ENCODE data around the genes MTPN, AKR1D1 and ZC3HAV1.

DNA sequence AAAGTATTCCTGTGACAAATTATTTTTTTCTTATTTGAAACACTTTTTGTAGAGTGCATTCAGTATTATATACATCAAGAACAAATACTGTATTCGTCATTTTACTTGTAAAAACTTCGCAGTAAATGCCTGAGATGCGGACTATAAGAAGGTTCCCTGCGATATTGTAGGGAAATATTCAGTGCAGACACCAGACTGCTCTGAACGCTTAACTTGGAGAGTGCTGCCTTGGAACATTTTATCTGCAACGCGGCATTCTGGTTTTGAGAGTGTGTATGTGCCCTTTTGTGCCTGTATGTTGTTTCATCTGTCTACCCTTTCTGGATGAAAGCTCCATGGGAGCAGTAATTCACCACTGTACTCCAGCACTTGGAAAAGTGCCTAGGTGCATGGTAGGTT lies 46.8 kb downstream of the MTPN start:
- RRBS = no CpG with 5 or more reads among the region's 7 CpGs

GRCh38 chr7:135976471-135977699 lies at the start of gene MTPN:
MTPN (minus strand) TSS chr7:135977359.
- RRBS = 1% methylated on average over 13 of the region's 60 CpGs

GRCh38 chr7:136420092-136420293 lies 442.8 kb upstream of the MTPN start:
- RRBS = no CpG with 5 or more reads among the region's 7 CpGs

DNA sequence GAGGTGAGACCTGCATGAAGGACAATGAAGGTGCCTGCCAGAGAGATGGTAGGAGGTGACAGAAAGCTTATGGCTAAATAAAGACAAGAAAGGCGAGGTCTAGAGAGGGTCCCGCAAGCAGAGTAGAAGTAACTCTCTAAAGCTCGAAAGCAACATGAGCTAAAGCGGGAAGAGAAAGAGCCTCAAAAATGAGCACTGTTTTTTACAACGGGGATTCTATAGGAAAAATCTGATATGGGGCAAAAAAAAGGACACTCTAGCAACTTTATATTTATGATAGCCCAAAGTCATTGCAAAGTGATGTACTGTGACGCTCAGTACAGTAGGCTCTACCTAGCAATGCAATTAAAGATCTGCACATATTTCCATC lies 91.9 kb upstream of the PTN start:
- RRBS = no CpG with 5 or more reads among the region's 6 CpGs

- RRBS = 4% methylated on average over 1 of the region's 6 CpGs
Observed at GRCh38 chr7:137454770-137455172, 111.2 kb upstream of the PTN start.

DNA sequence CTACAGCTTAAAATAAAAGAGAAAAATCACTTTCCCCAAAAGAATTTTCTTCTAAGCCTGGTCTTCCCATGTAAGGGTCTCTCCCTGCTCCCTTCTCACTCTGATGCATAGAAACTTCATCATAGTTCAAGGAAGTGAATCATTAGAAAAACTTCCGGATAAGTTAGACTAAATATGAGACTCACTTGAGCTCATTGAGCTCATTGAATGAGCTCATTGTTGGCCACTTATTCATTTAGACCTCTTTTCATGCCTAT lies 236.3 kb upstream of the PTN start:
- RRBS = no CpG with 5 or more reads among the region's 1 CpG

DNA sequence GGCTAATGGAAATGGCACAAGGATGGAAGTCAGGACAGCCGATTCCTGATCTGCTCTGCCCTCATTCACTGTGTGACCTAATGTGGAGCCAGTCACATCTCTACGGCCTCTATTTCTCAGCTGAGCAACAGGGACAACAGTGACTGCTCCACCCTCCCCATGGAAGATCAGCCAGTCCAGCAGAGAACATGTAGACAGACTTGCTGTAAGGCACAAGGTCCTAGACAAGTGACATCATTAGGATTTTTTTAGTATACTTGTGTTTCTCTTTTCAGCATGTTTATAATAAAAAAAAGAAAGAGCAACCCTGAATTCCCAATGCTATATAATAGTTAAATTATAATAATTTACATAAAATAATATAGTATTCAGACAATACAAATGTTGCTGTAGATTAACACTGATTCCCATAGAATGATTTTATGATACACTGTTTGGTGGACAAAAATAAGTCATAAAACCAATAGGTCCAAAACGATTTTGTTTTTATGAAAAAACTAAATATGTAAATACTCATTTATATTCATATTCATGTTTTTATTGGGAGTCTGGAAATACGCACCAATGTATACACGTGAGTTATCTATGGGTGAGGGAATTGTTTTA lies 25.0 kb upstream of the DGKI start:
- RRBS = no CpG with 5 or more reads among the region's 5 CpGs

- RRBS = 91% methylated on average over 1 of the region's 2 CpGs
Observed at GRCh38 chr7:137937107-137937510, 64.8 kb downstream of the CREB3L2 start.

GRCh38 chr7:137955477-137955977 lies 46.4 kb downstream of the CREB3L2 start:
- RRBS = no CpG with 5 or more reads among the region's 5 CpGs

GRCh38 chr7:137998775-137999203 lies 3.1 kb downstream of the CREB3L2 start:
- RRBS = no CpG with 5 or more reads among the region's 3 CpGs

GRCh38 chr7:138075803-138076563 lies at the start of gene AKR1D1:
AKR1D1 (plus strand) TSS chr7:138076459.
- RRBS = no CpG with 5 or more reads among the region's 3 CpGs

- RRBS = no CpG with 5 or more reads among the region's 6 CpGs
Observed at GRCh38 chr7:138243436-138244042, 167.3 kb downstream of the AKR1D1 start.

- RRBS = no CpG with 5 or more reads among the region's 3 CpGs
Observed at GRCh38 chr7:138313900-138314386, 146.1 kb upstream of the TRIM24 start.

DNA sequence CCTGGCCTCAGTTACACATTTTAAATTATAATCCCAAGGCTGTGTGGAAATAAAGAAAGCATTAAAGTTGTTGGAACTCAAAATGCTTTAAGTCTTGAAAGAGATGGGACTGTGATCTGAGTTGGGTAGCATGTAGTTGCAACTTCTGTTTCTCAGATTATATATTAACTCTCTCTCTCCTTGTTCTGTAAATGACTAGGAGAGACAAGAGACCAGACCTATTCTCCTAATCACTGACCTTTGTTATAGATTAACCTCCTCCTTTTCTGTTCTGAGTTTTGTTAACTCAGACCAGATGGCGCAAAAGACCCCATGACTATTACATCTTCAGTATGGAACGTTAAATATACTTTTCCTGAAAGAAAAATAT lies 143.7 kb upstream of the TRIM24 start:
- RRBS = no CpG with 5 or more reads among the region's 2 CpGs

DNA sequence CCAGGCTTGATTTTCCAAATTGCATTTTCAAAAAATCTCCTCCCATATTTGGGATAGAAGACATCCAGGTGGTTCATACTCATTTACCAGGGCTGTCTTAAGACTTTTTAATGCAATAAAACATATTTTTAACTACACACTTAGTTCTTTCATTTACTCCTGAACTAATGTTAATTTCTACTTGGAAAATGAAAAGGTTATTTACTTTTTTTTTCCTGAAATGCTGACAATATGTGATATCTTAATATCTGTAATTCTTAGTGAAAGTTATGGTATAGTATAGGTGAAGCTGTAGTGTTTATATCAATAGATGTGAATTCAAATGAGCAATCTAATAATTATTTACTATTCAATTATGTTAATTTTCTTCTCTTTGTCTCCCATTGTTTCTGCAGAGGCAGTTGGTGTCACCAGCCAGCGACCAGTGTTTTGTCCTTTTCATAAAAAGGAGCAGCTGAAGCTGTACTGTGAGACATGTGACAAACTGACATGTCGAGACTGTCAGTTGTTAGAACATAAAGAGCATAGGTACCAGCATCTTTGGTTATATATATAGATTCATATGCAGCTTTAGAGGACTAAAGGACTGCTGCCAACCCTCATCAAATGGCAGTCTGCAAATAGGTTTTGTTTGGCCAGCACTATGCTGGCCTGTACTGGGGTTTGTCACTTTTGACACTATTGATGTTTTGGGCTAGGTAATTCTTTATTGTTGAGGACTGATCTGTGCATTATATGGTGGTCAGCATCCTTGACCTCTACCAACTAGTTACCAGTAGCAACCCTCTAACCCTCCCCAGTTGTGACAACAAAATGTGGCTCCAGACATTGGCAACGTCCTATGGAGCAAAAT lies 59.0 kb downstream of the TRIM24 start:
- RRBS = no CpG with 5 or more reads among the region's 3 CpGs

DNA sequence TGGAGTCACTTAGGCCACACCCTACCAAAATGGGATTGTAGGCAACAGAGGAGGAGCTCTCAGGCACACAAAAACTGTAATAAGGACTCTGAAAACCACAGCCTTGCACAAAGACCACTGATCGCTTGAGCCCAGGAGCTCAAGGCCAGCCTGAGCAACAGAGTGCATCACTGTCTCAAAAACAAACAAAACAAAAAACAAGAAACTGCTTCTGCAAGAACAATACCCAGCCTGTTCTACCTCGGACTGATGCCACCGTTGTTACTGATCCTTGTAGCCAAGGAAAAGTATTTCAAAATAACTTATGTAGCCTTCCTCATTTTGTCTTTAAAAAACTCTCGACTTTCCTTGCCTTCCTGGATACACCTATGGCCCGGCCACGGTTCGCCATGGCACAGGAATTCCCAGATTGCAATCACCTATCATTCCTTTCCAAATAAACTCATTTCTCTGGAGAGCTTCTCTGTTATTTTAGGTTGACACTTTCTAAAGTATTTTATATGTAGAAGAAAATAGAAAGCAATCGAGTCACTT lies 35.3 kb downstream of the SVOPL start:
- RRBS = no CpG with 5 or more reads among the region's 8 CpGs

- RRBS = no CpG with 5 or more reads among the region's 25 CpGs
Observed at GRCh38 chr7:138917069-138917815, 63.9 kb downstream of the KIAA1549 start.

DNA sequence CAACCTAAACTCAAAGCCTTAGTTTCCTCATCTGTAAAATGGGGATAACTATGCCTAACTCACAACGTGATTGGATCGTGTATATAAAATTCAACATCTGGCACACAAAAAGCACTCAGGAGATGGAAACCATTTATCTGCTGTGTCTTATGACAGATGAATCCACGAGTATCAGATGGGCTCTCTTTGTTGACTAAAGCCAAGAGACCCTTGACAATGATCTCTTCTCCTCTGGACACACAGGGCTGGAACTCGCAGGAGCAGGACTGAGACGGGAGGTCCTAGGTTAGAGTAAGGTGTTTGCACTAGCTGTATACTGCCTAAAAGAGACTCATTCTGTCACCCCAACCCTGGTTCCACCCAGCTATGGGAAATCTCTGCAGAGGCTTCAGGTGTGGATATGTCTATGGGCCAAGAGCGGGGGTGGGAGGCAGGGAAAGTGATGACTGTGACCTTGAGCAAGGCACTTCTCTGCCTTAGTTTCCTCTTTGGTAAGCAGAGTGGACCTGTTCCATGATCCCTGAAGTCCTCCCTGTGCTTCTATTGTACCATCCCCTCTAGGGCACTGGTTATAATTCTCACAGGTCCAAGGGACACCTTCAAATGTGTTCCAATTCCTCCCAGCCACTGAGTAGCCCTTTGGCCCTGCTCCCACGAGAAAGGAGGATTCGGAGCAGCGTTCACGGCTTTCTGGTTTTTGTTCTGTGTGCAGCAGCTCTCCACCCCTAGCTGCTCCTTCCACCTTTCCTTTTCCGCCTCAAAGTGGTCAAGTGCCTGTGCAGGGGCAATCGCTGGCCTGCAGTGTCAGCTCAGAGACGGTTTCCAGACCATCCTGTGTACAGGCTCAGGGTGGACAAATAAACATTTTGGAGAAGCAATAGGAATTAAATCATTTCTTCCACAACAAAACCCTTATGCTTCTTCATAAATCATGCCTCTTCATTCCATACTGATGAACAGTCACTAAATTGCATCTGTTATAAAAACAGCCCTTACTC lies 1.5 kb downstream of the KIAA1549 start:
- RRBS = no CpG with 5 or more reads among the region's 13 CpGs

DNA sequence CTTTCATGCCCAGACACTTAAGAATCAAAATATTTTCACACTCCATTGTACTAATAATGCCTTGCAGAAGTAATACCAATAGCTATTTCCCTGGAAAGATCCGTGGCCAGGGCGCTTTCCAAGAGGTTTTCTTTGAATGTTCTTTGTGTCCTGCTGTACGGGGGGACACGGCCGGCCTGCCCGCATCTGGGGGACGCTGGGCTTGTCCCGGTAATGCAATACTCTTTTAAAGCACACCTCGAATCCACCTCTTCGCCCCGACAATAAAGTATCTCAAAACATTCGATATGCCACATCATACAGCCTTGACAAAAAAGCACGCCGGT lies 790 bp downstream of the KIAA1549 start:
- RRBS = 5% methylated on average over 4 of the region's 14 CpGs

DNA sequence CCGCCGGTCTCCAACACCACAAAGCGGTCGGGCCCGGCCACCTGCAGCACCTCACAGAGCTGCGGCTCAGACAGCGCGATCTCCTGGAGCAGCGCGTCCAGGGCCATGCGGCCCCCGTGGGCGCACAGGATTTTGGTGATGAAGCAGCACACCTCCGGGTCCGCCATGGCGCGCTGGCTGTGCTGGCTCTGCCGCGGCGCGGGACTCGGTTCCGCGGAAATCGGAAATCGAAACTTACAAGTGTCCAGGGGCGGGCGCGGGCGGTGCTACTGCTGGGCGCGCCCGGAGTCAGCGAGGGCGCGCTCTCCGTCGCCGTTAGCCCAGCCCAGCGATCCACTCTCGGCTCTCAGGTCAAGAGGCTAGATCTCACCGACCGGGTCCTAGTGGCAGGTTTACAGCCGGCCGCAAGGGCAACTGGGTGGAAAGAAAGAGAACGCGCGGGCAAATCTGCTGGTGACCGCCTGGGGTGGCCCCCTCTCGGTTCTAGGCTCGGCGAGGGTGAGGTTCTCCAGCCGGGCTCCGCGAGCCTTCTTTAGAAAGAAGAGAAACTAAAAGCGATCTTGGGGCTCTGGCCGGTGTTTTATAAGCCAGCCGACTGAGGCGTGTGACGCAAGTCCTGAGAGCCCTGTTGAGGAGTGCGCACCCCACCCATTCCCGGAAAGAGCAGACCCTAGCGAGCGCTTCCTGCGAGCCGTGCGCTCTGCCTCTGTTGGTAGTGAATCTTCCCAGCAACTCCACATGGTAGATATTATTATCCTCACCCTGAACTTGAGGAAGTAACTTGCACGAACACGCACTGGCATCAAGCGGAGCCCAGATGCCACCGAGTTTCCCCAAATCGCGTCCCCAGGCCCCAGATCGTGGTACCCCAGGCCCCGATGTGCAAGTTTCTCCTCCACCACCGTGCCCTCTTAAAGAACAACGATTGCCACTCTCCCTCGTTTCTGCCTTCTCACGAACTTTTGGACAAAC lies at the start of gene ZC3HAV1:
Gene ZC3HAV1 (minus strand): TSS at position 556 of the 972 bp plus-strand sequence.
- RRBS = under 1% methylated on average over 22 of the region's 79 CpGs